HTR-8/SVneo (cell line): Measurements from ENCODE around the gene PLEKHS1.

- RRBS = no CpG with 5 or more reads among the region's 7 CpGs
Measured at GRCh38 chr10:112976754-112977569, 26.9 kb downstream of the TCF7L2 start.

- RRBS = no CpG with 5 or more reads among the region's 3 CpGs
Measured at GRCh38 chr10:112986234-112986748, 36.2 kb downstream of the TCF7L2 start.

GRCh38 chr10:112996580-112997400, 46.7 kb downstream of the TCF7L2 start:
- RRBS = no CpG with 5 or more reads among the region's 7 CpGs

DNA sequence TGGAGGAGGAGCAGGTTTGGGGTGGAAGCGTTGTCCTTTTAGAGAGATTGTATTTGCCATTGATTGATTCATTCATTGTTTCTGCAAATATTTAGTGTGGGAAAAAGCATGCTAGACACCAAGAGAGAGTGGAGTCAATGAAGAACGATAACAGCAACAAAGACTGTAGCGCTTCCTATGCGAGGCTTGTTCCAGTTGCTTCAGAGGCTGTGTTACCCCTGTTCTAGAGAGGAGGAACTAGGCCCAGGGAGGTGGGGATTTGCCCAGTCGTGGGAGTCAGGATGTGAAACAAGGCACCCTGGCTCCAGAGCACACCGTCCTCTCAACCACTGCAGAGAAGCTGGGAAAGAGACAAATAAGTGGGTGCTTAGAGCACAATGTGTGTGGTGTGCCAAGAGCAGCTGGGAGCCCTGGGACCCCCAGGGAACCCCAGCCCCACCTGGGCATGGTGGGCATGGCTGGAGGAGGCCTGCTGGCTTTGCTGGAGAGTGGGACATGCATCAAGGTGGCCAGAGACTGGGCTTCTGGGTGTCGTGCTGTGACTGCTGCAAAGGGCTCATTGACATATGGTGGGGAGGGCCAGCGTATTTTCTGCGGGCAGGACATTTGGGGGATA, 95.1 kb downstream of the TCF7L2 start:
- RRBS = no CpG with 5 or more reads among the region's 9 CpGs

DNA sequence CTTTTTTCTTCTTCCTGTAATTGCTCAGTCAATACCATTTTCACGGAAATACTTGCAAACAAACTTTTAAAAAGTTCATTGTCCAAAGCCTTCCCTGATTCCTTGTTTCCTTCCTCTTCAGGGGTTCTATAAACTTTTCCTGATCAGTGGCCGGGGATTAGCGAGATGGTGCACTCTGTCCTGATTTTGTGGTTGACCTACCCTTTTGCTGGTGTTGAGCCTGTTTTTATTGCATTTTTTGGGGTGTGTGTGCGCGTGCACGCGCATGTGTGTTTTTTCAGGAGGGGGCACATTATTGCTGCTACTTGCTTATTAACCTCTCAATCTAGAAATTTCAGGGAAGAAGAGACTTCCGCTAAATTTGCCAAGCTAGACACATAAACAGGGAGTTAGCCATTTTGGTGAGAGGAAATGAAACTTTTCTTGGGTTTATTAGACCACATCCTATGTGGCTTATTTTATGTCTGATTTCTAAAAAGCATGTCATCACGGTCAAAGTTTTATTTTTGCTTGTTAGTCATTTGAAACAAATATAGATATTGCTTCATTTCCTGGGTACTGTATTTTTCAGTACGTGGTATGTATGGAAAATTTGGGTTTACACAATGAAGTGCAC, 143.9 kb downstream of the TCF7L2 start:
- RRBS = no CpG with 5 or more reads among the region's 10 CpGs

DNA sequence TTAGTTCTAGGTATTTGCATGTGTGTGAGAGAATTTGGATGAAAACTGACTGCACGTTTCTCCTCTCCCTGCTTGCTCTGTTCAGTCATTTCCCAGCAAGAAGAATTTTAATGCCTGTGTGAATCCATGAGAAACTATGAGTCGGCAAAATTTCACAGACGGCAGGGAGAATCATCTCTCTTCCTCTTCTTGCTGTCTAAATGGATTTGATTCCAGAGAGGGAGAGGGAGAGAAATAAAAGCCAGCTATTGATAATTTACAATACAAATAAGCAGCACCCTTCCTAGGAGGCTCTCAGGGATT, 183.5 kb downstream of the TCF7L2 start:
- RRBS = no CpG with 5 or more reads among the region's 3 CpGs

DNA sequence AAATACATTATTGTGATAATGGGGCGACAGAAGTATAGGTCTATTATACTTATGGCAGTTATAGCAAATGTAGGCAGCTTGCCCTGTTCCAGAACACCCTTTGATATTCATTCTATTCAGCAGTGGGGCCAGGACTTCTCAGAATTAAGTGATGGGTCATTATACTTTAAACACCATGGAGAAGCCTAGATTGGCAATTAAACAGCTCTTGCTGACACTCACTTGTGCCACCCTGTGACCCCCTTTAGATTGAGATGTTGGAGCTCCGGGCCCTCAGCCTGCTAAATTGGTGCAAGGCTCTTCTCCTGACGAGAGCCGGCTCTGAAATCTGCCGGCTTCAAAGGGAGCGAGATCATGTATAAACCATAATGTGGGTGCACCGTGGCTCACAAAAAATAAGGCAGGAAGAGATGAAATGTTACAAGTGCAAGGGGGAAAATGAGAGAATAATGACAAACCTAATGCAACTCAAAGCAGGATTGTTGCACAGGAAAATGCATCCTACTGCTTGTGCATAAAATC, 198.0 kb downstream of the TCF7L2 start:
- RRBS = 90% methylated on average over 1 of the region's 7 CpGs

DNA sequence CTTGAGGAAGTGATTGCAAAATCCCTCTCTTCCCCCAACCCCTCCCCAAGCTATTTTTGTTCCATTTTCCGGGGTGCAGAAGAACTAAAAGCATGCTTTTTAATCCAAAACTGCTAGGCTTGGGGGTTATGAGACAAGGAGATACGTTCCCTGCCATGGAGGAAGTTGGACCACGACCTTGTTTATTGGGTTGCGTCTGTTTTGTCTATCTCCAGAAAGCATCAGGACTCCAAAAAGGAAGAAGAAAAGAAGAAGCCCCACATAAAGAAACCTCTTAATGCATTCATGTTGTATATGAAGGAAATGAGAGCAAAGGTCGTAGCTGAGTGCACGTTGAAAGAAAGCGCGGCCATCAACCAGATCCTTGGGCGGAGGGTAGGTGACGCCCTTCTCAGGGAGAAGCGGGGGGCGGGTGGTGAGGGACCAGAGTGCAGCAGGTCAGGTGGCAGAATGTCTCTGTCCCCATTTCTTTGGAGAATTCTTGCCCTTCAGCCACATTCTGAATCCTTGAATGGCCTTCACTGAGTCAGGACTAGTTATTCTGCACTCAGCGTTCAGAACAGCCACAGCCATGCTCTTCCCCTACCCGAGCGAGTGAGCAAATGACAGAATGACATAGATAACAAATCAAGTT, 201.6 kb downstream of the TCF7L2 start:
- RRBS = no CpG with 5 or more reads among the region's 15 CpGs

- RRBS = no CpG with 5 or more reads among the region's 20 CpGs
Measured at GRCh38 chr10:113152201-113152899, 202.3 kb downstream of the TCF7L2 start.

- RRBS = no CpG with 5 or more reads among the region's 5 CpGs
Measured at GRCh38 chr10:113168387-113168640, 218.3 kb downstream of the TCF7L2 start.

DNA sequence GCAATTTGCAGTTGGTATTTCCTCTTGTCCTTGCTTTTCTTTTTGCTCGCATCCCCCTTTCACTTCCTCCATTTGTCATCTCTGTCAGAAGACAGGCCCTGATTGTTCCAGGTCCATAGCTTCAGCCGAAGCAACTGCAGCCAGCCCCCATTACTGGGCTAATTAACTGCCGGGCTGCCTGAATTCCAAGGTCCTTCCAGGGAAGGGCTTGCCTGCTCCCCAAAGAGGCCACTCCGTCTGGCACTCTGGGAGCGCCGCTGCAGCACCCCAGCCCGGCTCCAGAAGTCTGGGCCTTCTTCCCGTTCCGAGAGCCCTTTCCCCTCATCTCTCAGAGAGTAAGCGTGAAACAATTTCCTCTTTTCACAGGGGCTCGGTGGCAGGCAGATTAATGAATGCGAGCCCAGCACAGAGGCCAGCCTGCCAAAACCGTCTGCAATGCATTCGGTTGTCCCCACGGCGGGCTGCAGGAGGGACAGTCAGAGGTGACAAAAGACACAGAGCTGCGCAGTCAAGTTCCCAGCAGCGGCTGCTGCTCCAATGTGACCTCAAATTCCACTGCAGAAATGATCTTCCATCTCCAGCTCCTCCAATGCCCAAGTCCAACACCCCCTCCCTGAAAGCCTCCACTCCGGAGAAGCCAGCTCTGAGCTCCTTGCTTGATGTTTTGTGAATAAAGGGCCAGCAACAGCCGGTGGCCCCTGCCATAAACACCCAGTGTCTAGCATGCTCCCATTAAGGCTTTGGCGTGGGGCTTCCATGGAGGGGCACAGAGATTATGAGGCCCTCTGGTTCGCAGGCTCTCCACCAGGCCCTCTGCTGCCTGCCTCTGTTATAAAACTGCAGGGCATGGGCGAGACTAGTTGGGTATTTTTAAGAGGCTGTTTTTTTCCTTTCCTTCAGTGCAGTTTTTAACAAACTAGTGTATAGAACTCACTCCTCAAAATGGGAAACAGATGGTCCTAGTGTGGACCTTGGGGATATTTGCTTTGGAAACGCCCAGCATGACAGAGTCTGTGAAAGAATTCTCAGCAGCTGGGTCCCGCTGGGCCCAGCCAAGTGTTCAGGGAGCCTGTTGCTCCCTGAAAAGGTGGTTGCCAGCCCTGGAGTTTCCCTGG, 279.2 kb upstream of the HABP2 start:
- RRBS = 93% methylated on average over 5 of the region's 25 CpGs

- RRBS = no CpG with 5 or more reads among the region's 3 CpGs
Measured at GRCh38 chr10:113434232-113434805, 118.5 kb upstream of the HABP2 start.

- RRBS = no CpG with 5 or more reads among the region's 4 CpGs
Measured at GRCh38 chr10:113491837-113492578, 60.8 kb upstream of the HABP2 start.

- RRBS = no CpG with 5 or more reads among the region's 13 CpGs
Measured at GRCh38 chr10:113603068-113603772, 50.4 kb downstream of the HABP2 start.

DNA sequence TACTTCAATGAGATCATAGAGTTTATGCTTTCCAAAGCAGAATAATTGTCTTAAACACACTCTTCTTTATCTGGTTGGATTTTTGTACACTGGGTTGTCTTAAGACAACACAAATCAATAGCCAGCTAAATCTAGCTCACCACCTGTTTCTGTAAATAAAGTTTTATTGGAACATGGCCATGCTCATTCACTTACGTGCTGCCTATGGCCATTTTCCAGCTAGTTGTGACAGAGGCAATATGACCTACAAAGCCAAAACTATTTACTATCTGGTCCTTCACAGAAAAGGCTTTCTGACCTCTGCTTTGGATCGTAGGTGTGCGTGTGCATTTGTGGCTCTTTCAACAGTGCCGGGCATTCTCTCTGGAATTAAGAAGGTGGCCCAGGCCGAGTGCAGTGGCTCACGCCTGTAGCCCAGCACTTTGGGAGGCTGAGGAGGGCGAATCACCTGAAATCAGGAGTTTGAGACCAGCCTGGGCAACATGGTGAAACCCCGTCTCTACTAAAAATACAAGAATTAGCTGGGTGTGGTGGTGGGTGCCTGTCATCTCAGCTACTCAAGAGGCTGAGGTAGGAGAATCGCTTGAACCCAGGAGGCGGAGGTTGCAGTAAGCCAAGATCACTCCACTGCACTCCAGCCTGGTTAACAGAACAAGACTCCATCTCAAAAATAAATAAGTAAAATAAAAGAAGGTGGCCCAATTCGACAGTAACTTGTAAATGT, 45.4 kb downstream of the NRAP start:
- RRBS = no CpG with 5 or more reads among the region's 11 CpGs

GRCh38 chr10:113709082-113709465, 29.4 kb downstream of the CASP7 start:
- RRBS = no CpG with 5 or more reads among the region's 8 CpGs

DNA sequence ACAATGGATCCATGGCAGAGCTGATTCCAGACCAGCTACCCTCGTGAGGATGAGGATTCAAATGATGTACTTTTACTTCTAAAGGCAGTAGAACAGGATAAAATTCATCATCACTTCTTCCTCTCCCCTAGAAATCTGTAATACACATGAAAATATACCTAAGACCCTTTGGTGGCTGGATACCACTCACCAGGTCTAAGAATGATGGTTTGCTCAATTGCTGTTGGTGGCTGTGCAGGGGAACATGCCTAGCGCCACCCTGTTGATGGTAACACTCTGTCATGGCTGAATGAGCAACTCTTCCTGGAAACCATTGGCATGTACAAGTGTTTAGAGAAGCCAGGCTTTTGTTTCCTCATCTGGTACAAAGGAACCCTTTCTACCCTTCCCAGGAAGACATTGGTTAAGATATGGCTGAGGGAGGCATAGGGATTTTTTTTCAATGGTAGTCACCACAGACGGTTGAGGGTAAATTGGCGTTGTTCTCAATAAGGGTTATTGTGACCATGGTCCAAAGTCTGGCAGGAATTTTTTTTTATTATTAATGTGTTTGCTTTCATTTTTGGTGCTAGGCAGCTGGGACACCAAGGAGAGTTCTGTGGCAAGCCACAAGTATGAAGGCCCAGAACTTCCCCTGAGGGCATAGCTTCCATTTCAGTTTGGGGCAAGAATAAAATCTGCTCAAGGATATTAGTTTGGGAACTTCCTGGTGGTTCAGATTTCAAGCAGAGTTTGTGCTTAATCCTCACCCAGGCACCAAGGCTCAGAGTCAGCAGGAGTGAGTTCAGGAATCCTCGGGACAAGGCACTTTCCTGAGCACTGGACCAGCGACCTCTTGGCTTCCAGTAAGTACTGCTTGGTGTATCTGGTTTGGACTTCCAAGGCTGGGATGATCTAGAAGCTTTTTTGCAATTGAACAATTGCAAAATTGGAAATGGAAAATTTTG, at the start of gene PLEKHS1:
Gene PLEKHS1, plus strand, starts transcription at position 766 of the 947 bp plus-strand sequence.
- RRBS = no CpG with 5 or more reads among the region's 6 CpGs

DNA sequence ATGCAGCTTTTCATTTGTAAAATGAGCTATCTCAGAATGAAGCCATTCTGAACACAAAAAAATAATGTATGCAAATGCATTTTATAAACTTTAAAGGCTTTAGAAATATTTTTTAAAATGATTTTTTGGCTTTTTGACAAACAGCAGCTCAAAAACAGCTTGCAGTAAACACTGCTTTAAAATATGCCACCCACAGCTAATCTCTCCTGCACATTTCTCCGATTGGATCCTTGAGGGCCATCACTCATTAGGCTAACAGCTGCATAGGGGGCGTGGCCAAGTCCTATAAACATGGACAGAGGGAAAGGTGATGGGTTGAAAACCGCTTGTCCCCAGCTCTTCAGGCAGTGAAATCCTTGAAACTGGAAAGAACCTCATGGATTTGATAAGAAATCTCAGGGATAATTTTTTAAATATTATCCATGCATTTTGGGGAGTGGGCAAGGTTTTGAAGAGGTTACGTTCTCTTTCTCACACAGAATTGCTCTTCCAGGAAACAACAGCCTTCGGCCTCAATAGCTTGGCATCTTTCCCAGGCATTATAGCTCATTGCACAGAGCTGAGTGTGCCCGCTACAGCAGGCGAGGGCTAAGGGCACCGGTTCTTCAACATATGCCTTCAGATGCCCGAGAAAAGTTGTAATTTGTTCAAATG, 1.6 kb downstream of the PLEKHS1 start:
- RRBS = no CpG with 5 or more reads among the region's 9 CpGs

- RRBS = no CpG with 5 or more reads among the region's 14 CpGs
Measured at GRCh38 chr10:113958431-113959219, 85.0 kb upstream of the ADRB1 start.

GRCh38 chr10:113982480-113983214, 61.0 kb upstream of the ADRB1 start:
- RRBS = no CpG with 5 or more reads among the region's 5 CpGs